Sciatic nerve (tissue), 1 donor: Measurements from ENCODE around the genes PATE3, VSIG10L2, FOXRED1 and KIRREL3.

- PRO-cap, result no peak
Observed at GRCh38 chr11:125075763-125076244, 12.7 kb downstream of the SLC37A2 start.

- PRO-cap, result no peak
Observed at GRCh38 chr11:125163236-125164372, 947 bp upstream of the PKNOX2 start.

GRCh38 chr11:125256517-125257042 lies 92.0 kb downstream of the PKNOX2 start:
- PRO-cap, result no peak

DNA sequence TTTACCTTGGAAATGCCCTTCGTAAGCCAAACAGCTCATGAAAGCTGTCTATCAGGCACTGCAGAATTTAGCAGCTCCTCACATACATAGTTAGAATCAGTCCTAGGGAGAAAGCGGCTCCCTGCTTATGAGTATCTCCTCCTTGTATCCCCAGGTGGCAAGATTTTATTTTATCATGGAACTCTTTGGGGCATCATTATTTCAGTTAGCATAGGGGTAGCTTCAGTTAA lies 4.8 kb upstream of the EI24 start:
- PRO-cap, result no peak

- PRO-cap, result no peak
Observed at GRCh38 chr11:125787864-125788310, at the start of gene PATE3. TSS of gene PATE3 (plus strand) at chr11:125788127.

DNA sequence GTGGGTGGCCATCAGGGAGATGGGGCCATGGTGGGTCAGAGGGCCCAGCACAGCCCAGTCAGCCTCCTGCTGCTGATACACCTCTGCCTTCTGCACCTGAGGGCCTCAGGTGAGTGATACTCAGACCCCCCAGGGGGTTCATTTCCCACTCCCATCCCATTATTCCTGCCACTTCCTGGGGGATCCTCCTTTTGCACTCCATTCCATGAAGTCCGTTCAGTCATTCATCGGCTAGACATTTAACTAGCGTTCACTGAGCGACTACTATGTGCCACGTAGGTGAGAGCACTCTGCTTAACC lies at the start of gene VSIG10L2:
Gene VSIG10L2, plus strand, starts transcription at position 16 of the 300 bp plus-strand sequence.
- PRO-cap, result no peak

DNA sequence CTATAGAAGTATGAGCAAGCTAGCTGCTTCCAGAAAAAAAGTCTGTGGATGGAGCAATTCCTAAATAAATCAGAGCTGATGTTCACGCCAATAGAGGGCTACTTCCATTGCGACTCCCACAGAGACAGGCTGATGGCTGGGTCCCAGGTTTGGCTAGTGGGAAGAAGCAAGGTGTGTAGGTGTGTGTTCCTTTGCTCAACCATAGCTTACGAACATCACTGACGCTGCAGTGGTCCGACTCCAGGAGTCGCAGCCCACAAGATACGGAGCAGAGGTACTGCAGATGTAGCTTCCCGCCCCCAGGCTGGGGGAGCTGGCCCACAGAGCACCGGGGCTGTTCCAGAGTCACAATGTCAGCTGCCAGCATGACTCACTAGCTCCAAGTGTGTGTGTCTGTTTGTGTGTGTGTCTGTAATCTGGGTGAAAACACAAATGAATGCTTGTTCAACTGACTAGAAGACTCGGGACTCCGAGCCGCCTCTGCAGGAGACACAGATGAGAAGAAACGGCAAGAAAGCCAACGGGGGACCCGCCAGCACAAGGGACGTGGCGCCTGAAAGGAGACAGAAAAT lies 10.5 kb downstream of the VSIG10L2 start:
- PRO-cap, result no peak

DNA sequence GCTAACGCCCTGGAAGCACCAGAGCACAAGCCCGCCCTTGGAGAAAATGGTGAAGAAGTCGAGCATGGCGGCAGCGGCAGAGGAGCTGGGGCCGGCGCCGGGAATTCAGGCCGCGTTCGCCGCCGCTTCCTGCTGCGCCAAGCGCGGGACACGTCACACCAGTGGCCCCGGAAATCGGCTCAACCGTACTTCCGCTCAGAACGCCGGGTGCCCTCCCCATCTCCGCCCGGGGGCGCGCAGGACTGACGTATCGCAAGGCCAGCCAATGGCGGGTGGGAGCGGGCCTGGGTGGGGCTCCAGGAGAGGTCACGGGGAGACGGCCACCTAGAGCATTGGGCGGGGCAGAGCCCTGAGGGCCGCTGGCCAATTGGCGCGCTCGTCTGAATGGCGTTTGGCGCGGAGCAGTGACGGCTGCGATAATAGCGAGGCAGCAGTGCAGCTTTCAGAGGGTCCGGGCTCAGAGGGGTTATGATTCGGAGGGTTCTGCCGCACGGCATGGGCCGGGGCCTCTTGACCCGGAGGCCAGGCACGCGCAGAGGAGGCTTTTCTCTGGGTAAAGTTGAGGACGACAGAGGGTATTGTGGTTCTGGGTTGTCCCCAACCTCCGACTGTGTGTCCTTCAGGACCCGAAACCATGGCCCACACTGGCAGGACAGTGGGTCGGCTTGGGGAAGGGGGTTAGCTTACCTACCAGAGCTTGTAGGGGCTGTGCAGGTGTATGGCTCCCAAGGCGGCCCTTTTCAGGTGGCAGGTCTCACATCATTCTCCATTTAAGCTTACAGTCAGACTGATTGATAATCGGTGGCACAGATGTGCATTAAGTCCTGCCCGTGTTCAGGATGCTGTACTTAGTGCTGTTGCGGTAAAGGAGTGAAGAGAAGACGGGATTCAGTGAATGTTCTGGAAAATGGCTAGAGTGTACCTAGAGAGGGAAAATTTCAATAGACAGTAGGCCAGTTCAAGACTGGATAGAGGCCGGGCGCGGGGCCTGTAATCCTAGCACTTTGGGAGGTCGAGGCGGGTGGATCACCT lies at the start of gene FOXRED1:
Gene FOXRED1, plus strand, starts transcription at position 416 of the 1,032 bp plus-strand sequence.
- PRO-cap, result bidirectional peak, plus-strand start at position 332 of the sequence, minus-strand start at position 131 of the sequence

- PRO-cap, result bidirectional peak, plus-strand start at chr11:126282559, minus-strand start at chr11:126282616
Observed at GRCh38 chr11:126282084-126282697, 702 bp upstream of the TIRAP start.

- PRO-cap, result no peak
Observed at GRCh38 chr11:126336139-126336477, 19.4 kb upstream of the ST3GAL4 start.

DNA sequence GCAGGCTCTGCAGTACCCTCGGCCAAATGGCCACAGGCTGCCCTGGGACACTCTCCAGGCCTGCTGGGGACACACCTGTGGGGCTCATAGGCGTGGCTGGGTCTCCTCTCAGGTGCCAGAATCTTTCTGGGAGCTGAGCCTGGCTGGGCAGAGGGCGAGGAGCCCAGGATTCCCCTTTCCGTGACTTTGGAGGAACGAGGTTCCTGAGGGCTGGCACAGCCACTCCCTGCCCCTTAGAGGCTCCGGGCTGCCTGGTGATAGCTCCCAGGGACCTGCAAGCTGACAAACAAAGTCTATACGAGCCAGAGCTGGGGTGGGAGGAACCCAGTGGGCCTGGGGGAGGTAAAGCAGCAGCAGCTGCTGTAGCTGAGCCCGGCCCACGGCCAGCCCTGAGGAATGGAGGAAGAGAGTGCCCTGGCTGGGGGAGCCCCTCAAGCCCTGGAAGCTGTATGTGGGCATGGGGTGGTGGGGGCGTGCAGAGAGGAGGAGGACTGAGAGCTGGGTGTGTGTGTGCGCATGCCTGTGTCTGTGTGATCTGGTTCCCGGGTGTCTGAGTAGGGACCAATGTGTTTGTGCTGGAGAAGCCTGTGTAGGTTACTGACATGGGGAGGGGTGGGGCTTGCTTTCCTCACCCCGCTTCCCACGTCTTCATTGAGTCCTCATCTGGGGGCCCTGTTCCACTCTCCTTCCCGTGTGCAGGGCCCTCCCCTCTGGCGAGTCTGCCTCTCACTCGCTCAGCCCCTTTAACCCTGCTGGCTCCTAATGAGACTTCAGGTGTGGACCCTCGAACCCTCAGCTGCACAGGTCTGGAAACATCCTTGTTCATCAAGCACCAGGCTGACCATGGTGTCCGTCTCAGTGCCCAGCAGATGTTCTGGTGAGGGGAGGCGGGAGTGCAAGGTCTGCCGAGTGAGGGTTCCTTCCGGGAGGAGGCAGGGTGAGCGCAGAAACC lies 10.7 kb downstream of the ST3GAL4 start:
- PRO-cap, result unidirectional peak, plus-strand start at position 327 of the sequence

DNA sequence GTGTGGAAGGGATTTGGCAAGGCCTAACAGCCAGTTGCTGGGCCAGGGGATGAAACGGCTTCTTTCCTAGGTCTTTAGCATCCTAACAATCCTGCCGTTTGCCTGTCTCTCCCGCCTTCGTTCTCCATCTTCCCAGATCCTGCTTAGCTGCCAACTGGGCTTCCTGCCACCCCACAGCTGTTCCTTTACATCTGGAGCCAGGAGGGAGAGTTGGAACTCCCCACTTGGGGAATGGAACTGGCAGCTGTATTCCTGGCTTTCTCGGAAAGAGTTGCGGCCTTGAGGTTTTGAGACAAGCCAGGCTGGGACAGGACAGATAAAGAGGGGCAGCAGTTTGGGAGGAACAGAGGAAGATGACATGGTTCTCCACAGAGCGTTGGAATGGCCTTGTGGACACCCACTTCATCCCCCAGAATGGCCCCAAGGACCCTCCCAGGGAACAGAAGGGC lies 59.7 kb downstream of the ST3GAL4 start:
- PRO-cap, result bidirectional peak, plus-strand start at position 346 of the sequence, minus-strand start at position 141 of the sequence

- PRO-cap, result no peak
Observed at GRCh38 chr11:126433463-126433862, 78.0 kb downstream of the ST3GAL4 start.

DNA sequence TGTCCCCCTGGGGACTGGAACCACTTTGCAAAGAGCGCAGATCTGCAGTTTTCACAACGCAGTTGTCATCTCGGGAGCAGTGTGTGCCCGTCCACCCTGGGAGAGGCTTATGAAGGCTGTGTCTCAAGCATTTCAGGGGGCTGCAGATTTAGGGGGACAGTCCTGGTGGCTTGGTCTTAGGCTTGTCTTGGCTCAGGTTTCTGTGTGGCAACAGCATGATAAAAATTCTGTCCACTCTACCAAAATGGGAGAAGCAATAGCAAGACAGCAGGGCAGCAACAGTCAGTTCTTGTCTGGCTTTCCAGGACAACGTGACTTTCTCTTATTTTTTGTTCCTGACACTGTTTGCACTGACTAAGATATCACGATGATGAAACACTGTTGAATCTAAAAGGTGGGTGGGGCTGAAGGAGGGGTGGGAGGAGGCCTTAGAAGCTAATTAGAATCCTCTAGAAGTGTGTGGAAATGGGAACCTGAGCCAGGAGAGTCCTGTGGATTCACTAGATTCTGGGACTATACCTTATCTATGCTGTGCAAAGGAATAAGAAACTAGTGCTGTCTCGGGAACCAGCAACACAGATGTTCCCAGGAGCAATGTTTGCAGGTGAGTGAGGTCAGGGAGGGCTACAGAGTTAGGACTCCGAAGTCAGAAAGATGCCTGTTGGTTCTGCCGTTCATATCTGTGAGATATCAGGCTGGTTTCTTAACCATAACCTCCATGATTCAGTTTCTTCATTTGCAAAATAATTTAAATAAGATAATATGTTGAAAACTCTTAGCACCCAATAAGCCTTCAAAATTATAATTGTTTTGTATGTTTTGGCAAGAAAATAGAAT lies 300.3 kb downstream of the ST3GAL4 start:
- PRO-cap, result no peak

DNA sequence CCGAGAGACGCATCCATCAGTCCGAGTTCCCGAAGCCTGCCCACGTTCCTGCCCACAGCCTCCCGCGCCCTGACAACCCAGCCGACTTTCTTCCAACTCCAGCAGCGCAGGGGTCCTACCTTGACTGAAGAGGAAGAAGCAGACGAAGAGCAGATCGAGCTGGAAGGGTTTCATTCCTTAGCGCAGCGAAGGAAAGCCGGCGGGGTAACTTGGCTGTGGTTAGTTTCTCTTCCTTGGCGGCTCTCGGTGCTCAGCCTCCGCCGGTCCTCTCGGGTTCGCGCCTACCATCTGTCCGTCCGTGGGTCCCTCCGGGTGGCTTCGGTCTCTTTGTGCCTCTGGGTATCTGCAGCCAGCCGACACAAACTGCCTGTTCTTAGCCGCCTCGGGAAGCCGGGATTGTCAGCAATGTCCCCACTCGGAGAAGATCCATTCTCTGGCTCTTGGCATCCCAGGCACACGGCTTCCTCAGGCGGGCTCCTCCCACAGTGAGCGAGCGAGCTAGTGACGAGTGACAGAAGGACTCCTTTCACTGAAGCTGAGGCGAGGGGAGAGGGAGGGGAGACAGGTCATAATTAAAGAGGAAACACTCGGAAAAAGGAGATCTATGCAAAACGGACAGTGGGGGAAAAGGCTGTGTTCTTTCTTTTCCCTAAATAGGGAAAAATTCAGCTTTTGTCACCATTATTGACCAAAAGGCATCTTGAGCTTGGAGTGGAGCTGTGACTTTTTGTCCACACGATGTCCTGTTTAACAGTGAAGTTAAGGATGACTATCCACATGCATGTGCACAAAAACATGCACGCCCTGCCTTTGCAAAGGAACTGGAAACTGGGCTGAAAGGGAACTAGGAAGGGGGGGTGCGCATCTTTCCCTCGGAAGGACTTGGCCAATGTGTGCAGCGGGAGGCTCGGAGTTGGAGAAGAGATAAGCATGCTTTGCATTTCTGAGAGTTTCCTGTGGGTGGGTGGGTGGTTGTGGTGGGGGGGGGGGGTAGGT lies at the start of gene KIRREL3:
Gene KIRREL3, minus strand, starts transcription at position 435 of the 996 bp plus-strand sequence.
- PRO-cap, result no peak

GRCh38 chr11:128026412-128027025 lies 560.8 kb downstream of the ETS1 start:
- PRO-cap, result no peak

GRCh38 chr11:128195090-128195552 lies 392.2 kb downstream of the ETS1 start:
- PRO-cap, result no peak

DNA sequence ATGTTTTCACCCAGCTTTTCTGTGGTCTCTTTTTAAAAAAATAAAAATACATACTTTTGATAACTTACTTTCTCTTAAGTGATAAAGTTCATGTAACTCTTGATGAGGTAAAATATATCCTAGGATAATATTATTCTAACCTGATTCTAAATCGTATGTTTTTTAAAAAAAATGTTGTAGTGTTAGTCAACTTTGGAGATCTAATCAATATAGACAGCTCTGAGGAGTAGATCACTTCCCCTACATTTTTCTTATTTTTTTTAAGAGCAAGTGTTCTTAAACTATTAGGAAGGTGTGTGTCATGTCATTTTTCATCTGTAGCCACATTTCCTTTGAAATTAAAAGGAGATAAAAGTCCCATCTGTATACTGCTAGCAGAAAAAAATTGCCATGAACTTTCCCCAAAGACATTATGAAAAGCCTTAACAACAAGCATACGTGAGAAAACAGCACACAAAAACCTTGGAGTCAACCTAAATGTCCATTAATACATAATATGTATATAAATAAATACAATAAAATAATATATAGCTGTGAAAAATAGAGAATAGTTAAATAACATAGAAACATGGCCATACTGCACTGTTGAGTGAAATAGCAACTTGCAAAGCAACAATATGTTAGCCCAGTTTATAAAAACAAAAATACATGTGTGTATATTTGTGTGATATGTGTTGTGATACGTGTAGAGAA lies 286.6 kb downstream of the ETS1 start:
- PRO-cap, result no peak

- PRO-cap, result no peak
Observed at GRCh38 chr11:128341094-128341774, 246.1 kb downstream of the ETS1 start.

- PRO-cap, result bidirectional peak, plus-strand start at chr11:128451827, minus-strand start at chr11:128451797; bidirectional peak, plus-strand start at chr11:128452063, minus-strand start at chr11:128451975
Observed at GRCh38 chr11:128451367-128452175, 135.8 kb downstream of the ETS1 start.